Mesenchymal stem cell of the bone marrow (primary cell): Measurements from ENCODE around the gene RCSD1.

DNA sequence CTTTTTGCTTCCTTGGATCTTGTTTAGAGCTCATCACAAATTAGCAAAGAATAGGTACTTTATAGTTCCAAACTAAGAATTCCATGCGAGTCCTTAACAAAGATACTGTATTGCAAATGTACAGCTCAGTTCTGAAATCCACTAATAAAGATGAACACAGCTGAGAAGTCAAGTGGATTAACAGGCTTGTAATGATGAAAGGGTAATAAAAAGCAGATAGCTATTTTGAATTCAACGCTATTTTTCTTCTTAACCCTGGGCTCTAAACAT, 6.3 kb upstream of the NUF2 start:
- CAGE, long polyA plus RNA = no peak

- CAGE, long polyA plus RNA = no peak
Observed at GRCh38 chr1:164576113-164577199, 17.5 kb downstream of the PBX1 start.

DNA sequence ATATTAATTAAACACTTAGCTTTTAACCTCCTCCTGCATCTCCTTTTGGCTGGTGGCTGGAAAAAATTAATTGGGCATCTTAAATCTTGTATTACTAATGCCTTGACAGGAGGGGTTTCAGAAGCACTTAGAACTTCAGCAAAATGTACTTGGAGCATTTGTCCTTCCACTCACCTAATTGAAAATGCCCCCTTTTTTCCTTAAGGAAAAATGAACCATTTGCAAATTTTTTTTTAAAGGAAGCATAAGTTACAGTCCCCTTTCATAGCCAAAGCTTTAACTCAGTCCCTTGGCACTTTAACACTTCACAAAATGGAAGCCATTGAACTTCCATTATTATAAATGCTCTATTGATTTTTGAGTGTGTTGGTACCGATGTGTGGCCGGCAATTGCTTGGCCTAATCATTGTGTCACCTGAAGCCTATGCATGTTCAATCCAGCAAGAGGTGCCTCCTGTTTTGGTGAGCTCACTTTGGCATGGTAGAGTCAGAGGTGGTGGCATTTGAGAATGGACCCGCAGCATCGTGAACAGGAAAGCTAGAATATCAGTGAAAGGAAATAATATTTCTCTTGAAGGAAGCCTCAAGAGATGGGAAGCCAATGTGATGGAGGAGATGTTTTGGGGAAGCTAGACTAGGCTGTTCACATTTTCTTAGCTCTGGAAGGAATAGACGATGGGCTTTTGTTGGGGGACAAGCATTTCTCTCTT, 68.2 kb downstream of the PBX1 start:
- CAGE, long polyA plus RNA = no peak

- CAGE, long polyA plus RNA = no peak
Observed at GRCh38 chr1:164673637-164674149, 114.7 kb downstream of the PBX1 start.

- CAGE, long polyA plus RNA = no peak
Observed at GRCh38 chr1:164748048-164749189, 189.4 kb downstream of the PBX1 start.

DNA sequence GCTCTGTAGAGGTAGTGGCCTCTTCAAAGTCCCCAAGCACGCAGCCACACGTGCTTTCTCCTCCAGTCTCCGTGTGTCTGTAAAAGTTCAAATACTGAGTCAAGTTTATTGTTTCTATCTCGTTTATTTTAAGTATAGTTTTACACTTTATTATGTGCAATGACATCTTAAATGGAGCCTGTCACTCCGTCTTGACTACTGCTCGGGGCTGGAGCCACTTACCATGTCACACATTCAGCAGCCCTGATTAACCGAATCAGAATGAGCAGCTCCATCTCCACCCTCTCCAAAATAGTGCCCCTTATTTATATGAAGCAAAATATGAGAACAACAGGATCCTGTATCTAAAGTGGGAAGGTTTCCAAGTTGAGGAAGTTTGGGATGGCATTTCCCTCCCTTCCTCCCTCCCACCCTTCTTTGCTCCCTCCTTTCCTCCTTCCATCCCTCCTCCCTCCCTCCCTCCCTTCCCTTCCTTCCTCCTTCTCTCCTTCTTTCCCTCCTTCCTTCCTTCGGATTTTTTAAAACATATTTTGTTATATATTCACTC, 201.1 kb downstream of the PBX1 start:
- CAGE, long polyA plus RNA = no peak

- CAGE, long polyA plus RNA = no peak
Observed at GRCh38 chr1:164792390-164792855, 233.4 kb downstream of the PBX1 start.

DNA sequence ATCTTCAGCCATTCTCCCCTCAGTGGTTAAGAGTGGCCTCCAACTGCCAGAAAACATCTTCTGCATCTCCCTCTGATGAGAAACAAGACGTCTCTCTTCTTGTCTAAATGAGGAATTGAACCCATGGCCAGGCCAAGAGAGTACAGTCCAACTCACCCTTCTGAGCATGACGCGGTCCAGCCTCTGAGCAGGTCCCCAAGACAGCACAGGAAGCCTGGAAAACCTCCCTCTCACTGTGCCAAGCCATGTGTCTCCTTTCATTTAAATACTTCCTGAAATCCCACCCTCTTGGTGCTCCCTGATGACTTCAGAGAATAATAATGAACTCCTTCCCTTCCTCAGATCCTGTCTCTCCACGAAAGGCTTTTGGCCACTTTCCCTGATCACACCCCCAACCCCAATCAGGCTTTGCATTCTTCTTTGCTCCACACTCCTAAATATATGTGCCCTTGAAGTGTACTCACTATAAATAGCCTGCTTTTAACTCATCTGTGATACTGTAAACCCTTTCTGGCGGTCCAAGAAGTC, 16.3 kb upstream of the LRRC52 start:
- CAGE, long polyA plus RNA = no peak

DNA sequence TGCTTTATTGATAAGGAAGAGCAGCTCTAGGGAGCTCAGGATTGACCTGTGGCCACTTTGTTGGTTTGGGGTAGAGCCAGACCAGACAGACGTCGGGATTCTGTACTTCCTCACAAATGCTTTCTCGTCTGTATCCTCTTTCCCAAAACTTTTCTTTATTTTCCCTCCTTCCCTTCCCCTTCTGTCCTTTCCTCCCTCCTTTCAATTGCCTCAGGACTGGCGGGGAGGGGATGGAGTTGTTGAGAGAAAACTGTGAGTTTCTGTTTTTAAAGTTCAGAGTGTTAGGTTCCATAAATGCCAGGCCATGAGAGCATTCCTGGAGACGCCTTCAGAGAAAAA, 68.1 kb downstream of the UCK2 start:
- CAGE, long polyA plus RNA = no peak

DNA sequence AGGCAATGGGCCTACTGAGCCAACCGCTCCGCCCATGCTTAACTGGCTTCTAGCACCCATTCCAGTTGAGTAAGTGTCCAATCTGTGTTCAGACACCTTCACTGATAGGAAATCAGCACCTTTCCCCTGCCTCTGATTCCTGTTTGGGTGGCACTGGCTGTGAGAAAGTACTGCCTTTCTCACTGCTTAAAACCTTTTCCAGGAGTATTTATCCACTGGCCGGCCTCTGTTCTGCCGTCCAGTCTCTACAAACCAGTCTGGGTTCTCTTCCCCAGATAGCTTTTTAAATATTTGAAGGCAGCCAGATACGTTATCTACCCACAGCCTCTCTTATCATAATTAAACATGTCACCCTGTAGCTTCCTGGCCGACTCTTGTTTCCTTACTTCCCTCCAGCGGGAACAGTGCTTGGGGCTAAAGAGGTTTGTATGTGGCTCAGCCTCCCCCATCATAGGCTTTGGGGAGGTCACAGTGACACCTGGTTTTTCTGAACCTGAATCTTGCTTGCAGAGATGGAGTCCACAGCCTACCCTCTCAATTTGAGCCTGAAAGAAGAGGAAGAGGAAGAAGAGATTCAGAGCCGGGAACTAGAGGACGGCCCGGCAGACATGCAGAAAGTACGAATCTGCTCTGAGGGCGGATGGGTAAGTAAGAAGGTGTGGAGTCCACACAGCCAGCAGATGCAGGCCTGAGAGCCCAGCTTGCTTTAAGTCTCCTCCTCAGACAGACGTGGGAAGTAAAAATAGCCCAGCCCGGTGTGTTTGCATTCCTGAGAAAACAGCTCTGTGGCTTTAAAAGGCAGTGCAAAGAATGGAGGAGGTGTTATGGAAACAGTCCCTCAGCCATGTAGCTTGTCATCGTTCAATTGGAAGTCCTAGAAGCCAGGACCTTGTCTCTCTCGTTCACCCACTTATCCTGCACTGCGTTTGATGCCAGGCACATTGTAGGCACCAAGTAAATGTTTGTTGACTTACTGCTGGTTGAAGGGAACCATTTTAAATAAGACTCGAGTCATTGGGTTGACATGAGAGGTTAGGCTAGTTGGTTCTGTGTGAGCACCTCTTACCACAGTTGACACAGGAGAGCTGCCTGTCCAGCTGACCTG, 1.5 kb downstream of the POGK start:
- CAGE, long polyA plus RNA = no peak

GRCh38 chr1:167166377-167166674, 54.4 kb upstream of the POU2F1 start:
- CAGE, long polyA plus RNA = no peak

- CAGE, long polyA plus RNA = no peak
Observed at GRCh38 chr1:167236484-167237269, 16.0 kb downstream of the POU2F1 start.

DNA sequence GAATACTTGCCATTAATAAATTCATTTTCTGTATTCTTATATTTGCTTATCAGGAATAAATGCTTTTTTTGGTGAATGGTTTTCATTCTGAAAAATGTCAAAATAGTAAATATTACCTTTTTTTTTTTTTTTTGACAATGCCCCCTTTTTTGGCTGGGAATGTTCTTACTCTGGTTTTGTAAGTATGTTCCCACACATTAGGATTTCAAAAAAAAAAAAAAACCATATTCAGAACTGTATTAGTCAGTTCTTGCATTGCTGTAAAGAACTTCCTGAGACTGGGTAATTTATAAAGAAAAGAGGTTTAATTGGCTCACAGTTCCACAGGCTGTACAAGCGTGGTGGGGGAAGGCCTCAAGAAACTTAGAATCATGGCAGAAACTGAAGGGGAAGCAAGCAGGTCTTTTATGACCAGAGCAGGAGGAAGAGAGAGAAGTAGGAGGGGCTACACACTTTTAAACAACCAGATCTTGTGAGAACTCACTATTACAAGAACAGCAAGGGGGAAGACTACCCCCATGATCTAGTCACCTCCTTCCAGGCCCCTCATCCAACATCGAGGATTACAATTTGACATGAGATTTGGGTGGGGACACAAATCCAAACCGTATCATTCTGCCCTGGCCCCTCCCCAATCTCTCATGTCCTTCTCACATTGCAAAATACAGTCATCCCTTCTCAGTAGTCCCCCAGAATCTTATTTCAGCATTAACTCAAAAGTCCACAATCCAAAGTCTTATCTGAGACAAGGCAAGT, 51.7 kb downstream of the POU2F1 start:
- CAGE, long polyA plus RNA = no peak

- CAGE, long polyA plus RNA = no peak
Observed at GRCh38 chr1:167532518-167532773, 14.1 kb upstream of the CD247 start.

DNA sequence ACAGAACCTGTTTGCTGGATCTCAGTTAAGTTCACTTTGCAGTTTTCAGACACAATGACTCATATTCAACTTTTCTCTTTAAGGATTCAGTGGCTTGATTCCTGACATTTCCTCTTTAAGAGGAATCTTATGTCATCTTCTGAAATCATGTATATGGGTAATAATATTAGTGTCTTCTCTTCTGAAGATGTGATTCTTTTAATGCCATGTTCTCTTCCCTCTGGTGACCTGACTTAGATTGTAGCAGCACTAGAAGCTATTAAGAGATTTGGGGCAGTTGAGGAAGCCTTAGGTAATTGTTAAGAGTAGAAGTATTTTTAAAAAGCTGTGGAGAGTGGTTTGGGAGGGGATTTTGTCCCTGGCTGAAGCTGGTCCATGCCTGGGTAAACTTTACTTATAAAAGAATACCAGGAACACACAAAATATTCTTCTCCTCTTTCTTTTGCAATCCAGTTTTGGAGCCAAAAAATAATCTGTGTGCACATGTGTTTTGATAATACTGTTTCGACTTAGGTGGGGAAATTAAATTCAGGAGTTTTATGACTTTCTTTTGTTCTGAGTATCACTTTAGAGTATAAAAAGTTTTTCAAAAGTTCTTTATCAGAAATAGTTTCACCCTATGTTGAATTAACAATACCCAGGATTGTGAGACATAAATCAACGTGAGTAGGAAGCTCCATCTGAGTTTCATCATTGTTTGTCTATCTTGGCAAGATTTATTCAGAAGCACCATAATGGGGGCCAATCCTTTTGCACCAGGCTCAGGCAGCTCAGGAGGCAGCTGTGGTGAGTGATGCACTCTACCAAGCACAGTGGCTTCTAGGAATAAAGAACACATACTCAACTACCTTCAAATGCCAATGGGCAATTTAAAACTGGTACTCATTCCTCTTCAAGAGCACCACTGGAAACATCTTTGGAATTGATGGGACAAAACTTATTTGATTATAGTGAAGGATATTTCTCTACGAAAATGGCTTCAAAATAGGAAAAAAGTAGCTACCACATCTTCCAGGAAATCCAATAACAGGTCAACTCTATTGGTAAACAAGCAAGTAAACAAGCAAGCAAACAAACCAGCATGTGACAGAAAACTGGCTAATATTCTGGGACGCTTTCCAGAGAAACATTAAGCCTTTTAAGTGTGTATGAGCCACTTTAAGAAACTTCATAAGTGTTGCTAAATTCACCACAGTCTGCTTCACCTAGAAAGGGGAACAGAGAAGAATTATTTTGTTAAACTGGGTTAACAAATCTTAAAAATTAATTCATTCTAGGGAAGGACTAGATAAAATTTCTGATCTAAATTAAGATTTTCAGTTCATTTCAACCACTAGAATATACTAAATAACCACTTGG, 12.0 kb downstream of the CREG1 start:
- CAGE, long polyA plus RNA = no peak

DNA sequence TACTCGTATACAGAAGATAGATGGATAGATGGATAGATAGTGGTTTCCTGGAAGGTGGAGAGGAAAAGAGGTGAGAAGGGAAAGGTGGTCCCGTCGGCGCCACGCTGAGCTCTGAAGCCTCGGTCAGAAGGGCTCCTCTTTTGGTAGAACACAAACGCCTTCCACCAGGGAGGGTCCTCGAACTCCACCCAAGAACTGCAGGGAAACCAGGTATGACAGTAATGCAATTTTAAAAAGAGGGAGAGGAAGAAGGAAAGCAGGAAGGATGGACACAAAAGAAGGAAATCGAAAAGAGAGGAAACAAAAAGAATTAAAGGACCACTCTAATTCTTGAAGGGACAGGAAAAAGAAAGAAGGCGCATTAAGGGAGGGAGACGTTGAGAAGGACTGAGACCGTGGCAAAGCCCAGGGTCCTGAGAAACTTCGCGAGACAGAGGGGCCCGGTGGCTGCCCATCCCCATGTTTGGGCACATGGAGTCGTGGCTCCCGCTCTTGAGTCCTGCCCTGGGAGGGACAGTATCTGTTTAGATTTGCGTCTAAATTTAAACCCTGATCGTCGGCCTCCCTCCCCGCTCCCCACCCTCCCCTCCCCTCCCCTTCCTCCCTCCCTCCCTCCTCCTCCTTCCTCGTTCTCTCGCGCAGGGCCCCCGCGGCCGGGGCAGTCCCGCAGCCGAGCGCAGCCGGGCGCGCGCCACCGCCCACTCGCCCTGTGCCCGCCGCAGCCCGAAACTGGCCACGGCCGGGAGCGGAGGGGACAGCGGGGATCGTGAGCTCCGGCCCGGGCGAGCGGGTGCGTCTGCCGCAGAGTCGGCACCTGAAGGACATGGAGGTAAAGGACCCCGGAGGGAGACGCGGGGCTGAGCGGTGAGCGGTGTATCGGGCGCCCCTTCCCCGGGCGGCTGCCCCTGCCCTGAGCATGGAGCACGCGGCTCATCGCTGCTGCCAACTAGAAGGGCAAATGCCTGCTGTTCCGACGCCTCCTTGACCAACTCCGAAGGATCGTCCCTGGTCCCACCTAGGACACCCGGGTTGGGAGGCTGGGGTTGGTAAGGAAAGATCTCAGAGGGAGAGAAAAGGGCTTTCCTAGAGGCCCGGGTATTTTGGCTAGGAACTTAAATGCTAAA, at the start of gene RCSD1:
Gene RCSD1 (plus strand): TSS at position 632 of the 1,124 bp plus-strand sequence.
- CAGE, long polyA plus RNA = no peak

DNA sequence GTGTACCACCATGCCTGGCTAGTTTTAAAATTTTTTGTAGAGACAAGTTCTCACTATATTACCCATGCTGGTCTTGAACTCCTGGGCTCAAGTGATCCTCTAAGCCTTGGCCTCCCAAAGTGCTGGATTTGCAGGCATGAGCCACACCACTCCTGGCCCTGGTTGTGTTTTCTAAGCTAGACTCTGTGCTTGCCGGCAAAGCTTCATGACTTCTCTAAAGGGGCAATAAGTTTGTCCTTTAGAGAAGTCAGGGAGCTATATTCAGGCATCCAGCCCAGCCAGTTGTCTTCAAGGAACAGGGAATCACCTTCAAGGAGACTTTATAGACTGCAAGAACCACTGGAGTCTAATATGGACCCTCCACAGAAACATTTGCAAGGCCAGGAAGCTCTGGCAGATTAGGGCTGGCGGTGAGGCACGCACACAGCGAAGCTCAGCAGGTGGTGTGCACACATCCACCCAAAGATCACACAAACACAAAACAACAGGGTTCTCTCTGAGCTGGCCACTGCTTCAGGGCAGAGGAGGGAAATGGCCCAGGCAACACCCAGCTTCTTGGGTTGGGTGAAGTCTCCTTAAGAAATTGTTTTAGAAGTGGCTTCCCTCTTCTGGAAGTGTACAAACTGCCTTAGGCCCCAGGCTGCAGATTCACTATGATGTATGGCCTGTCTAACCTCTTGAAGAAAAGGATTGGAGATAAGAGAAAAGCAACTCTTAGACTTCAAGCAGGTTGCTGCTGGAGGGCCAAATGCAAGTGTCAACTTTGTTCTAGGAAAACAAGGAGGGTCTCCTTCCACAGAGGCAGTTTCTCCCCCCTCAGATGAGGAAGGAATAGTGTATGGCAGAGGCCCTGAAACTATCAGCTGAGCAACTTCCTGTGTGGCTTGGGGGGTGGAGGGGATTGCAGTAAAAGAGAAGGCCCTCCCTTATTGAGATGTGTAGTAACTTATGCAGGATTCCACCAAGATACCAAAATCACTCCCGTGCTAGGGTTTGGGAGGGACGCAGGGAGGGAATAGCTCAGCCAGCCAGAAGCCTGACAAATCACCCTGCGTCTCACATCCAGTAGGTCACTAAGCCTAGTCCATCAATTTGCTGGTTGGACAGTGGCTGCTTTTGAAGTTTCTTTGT, 2.0 kb downstream of the RCSD1 start:
- CAGE, long polyA plus RNA = no peak

- CAGE, long polyA plus RNA = no peak
Observed at GRCh38 chr1:167635061-167635976, 5.3 kb downstream of the RCSD1 start.

DNA sequence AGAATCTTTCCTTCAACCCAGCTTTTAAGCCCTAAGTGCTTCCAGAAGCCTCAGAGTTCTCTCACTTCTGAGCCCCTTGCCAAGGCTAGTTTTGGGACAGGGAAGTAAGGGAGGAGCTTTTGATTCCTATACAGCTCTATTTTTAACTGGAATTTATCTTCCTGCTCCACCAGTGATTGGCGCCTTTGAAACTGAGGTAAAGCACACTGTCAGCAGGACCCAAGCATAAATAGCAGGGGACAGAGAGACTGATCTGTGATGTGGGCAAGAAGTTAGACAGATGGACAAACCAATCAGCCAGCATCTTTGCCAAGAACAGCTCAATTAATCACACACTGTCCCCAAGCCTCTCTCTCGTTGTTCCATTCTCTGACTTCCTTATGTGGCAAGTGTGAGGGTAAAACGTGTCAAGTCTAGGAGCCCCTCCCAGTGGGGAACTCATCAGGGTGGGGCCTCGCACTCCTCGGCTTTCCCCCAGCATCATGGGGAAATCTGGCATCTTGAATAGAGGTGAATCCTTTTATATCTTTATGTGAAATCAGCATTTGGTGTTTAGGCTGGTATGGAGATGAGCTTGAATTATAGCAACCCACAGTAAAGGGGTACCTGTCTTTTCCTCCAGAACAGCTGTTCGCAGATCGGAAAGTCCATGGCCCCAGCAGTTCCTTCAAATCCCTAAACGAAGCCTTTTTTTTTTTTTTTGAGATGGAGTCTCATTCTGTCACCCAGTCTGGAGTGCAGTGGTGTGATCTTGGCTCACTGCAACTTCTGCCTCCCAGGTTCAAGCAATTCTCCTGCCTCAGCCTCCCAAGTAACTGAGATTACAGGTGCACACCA, 40.1 kb upstream of the MPZL1 start:
- CAGE, long polyA plus RNA = no peak

- CAGE, long polyA plus RNA = no peak
Observed at GRCh38 chr1:167708780-167709510, 12.8 kb upstream of the MPZL1 start.